OCI-LY7 (cell line): ENCODE data around the gene GNL1.

DNA sequence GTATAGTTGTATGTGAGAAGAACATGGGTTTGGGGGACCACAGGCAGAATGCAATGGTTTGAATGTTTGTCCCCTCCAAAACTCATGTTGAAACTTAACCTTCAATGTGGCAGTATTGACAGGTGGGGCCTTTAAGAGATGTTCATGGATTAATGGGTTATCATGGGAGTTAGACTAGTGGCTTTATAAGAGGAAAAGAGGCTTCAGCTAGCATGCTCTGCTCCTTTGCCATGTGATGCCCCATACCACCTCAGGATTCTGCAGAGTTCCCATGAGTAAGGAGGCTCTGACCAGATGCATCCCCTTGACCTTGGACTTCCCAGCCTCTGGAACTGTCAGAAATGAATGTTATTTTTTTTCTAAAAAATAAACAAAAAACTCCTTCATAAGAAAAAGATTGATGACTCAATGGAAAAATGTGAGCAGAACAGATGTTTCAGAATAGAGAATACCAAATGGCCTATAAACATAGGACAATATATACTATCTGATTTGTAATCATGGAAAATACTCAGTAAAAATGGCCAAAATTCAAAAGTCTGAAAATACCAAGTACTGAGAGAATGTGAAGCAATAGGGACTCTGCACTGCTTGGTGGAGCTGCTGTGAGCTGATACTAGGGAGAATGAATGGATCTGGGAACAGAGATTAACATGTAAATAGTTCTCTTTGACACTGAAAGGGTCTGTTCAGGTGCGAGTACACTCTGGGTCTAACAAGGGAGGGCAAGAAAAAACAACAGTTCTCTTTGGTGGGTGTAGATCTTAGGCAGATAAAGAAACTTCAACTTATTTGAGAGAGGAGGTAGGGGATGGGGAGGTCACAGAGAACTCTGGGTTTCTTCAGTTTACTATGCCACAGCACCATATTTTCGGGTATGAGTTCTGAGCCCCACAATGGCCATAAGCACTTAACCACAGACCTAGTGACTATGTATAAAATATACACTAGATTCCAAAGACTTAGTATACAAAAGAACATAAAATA, 7.4 kb upstream of the TRIM39 start:
- PRO-cap: no peak
- RAMPAGE, long total RNA: no peak

DNA sequence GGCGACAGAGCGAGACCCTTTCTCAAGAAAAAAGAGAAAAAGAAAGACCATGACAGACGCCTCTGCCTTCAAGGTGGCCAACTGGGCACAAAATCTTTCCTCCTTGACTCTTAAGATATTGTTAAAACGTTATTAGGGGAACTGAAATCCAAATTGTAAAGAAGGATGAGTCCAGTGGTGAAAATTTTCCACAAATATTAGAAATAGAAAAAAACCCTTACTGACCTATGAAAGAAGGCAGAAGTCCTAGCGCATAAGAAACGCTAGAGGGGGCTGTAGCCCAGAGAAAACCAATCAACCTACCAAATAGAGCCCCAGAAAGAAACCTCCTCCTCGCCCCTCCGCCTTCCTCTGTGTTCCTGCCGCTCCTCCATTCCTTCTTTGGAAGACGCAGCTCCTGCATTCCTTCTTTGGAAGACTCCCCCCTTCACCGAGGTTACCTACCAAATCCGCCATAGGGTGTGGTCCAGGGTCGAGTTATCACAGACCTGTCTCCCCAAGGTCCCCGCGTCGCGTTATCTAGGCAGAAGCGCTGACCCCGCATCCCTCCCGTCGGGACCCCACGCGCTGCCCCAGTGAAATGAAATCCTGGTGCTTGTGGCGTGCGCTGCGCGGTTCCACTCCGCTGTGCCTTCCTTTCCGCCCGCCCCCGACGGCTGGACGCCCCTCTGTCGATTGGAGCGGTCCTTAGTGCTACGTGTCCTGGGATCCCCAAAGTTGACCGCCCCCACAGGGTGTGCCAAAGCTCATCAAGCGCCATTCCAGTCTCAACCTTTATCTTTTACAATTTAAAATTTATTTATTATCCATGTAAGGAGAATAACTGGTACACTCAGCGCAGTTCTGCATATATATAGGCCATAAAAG, 12.8 kb downstream of the RPP21 start:
- PRO-cap: no peak
- RAMPAGE, long total RNA: no peak

DNA sequence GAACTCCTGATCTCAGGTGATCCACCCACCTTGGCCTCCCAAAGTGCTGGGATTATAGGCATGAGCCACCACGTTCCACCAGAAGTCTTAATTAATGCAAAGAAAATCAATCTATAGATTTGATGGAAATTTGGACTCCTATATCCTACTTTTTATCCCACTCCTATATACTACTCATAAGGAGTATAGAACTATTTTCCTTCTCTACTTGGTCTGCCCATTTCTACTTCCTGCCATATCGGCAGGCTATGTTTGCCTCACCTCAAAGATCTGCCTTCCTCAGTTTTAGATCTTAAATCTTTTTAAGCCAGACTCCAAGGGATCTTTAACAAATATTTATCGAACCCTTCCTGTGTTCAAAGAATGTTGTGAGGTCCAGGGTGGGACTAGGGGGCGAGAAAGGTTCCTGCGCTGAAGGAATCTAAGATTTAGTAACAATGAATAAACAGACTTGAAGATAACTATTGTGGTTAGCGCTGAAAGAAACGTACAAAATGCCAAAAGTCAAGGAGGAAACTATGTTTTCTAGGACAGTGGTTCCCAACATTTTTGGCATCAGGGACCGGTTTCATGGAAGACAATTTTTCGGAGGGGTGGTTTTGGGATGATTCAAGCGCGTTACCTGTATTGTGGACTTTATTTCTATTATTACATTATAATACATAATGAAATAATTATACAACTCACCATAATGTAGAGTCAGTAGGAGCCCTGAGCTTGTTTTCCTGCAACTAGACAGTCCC, 6.1 kb downstream of the HLA-E start:
- PRO-cap: no peak
- RAMPAGE, long total RNA: no peak

GRCh38 chr6:30555774-30556680, at the start of gene GNL1:
Gene GNL1, minus strand, starts transcription at chr6:30556489.
- PRO-cap: bidirectional peak, plus-strand start at chr6:30556345, minus-strand start at chr6:30556256; bidirectional peak, plus-strand start at chr6:30556704, minus-strand start at chr6:30556489
- RAMPAGE, long total RNA: no peak

GRCh38 chr6:30562310-30562767, 5.2 kb downstream of the PRR3 start:
- PRO-cap: no peak
- RAMPAGE, long total RNA: no peak

- PRO-cap: bidirectional peak, plus-strand start at chr6:30571473, minus-strand start at chr6:30571259
- RAMPAGE, long total RNA: no peak
Measured at GRCh38 chr6:30570516-30571358, 505 bp upstream of the ABCF1 start.

DNA sequence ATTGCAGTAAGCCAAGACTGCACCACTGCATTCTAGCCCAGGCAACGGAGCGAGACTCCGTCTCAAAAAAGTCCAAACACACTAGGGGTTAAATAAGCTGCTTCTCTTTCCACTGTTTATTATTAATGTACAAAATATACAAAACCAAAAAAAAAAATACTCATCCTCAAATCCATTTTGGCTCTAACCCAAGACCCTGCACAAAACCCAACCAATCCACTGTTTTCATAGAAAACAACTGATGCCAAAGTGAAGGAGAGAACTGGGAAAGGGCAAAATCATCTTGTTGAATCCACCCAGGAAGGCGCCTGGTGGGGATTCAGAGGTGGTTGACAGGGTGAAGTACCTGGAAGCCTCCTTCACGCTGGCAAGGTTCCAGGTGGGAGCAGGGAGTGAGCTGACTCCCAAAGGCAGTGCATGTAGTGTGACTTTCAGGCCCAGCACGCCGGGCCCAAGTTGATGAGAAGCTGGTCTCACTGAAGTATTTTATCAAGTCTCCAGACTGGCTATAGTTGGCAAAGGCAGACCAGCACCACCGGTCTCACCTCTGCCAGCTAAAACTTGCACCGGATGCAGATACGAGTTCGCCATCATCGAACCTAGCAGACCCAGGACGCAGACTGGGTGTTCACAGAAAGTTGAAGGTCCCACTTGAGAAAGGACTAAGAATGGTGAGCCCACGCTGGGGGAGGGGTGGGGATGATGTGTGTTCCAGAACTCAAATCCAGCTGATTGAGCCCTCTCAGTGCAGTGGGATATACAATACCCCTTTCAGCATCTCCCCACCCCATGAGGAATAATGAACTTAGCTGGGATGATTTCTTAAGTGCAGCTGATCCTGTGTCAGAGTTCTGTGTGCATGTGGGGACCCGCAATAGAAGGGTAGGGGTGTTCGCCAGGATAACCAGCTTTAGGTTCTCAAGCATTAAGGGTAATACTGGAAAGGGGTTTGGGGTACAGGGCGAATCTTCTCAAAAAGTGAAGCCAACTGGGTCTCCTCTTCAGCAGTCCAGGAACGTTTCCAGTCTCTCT, 16.4 kb downstream of the PPP1R10 start:
- PRO-cap: no peak
- RAMPAGE, long total RNA: no peak

DNA sequence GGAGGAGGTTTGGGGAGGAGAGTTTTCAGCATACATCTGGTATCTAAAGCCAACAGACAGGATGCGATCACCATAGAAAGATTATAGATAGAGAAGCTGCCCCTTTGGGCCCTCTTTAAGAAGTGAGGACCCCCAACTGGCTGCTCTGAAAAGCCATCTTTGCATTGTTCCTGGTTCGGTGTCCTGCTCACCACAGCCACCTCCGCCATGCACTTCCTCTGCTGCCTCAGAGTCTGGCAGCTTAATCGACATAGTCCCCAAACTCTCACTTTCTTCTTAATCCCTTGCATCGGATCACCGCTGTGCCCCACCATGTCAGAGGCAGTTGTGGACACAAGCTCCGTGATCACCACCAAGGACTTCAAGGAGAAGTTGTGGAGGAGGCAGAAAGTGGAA, 6.6 kb downstream of the ATAT1 start:
- PRO-cap: no peak
- RAMPAGE, long total RNA: no peak

- PRO-cap: no peak
- RAMPAGE, long total RNA: no peak
Measured at GRCh38 chr6:30646426-30646829, 505 bp upstream of the C6orf136 start.

DNA sequence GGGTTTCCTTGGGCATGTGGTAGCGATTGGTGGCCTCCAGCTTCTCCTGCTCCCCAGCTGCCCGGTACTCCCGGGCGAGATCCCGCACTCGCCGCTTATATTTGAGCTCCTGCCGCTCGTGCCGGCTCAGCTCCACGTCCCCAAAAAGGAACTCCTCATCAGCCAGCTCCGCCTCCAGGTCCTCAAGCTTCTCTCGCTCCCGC, 7.4 kb downstream of the DHX16 start:
- PRO-cap: no peak
- RAMPAGE, long total RNA: no peak

- PRO-cap: bidirectional peak, plus-strand start at chr6:30682760, minus-strand start at chr6:30682669; bidirectional peak, plus-strand start at chr6:30683016, minus-strand start at chr6:30682915
- RAMPAGE, long total RNA: no peak
Measured at GRCh38 chr6:30682132-30683301, 3.9 kb downstream of the PPP1R18 start.

DNA sequence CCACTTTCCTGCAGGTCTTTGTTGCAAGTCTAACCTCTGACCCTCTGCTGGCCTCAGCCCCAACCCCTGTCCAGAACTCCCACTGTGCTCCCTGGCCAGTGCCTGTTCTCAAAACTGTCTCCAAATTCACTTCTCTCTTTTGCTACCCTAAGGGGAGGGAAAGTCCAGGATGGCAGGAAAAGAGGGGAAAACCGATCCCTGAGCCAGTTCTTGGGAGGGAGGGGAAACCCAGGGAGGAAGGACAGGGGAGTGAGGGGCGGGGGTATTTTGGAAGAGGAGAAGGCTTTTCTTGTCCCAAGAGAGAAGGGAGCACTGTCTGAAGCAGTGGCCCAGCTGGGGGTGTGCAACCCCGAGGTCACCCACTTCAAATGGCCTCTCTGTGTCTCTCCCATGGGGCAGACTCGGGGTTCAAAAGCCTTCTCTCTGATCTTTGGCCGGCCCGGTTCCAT, 3.0 kb downstream of the PPP1R18 start:
- PRO-cap: no peak
- RAMPAGE, long total RNA: no peak

- PRO-cap: no peak
- RAMPAGE, long total RNA: no peak
Measured at GRCh38 chr6:30722219-30723432, 2.5 kb downstream of the TUBB start.

DNA sequence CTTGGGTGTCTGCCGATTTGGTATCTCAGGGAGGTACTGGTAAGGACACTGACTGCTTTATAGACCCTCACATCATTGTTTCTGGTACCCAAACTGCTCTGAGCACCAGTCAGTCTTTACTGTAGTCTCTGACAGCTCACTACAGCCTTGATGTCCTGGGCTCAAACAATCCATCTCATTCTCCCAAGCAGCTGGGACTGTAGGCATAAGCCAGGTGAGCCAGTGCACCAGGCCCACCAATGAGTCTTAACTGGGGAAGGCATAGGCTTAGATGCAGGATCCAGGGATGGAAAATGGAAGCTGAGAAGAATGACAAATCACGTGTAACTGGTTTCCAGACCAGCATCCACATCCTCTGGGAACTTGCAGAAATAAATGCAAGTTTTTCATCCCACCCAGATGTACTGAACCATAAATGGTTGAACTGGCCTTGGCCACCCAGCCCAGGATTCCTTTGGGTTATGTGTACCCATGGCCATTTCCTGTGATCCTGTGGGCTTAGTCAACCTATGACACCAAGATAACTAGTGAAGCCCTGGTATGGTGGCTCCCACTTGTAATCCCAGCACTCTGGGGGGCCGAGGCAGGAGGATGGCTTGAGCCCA, 5.7 kb downstream of the TUBB start:
- PRO-cap: no peak
- RAMPAGE, long total RNA: no peak

DNA sequence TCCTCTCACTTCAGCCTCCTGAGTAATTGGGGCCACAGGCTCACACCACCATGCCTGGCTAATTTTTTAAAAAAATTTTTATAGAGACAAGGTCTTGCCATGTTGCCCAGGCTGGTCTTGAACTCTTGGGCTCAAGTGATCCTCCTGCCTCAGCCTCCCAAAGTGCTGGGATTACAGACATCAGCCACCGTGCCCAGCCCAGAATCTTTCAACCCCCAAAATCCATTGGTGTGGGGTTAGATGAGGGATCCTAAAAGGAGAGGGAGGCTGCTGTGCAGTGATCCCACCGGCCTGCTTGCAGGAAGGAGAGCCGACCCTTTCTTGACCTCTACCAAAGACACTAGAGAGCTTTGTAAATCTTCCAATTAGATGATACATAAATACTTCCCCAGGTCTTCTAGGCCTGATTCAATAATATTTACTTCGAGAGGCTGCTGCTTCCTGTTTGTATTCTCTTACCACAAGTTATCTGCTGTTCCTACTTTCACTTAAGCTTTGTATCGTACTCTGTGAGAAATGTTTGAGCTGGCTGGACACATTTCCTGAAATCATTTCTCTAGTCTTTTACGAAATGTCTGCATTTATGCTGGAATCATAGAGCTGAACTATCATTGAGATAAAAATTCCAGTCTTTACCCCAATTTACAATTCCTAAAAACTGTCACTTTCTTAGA, 49.3 kb upstream of the IER3 start:
- PRO-cap: no peak
- RAMPAGE, long total RNA: no peak

DNA sequence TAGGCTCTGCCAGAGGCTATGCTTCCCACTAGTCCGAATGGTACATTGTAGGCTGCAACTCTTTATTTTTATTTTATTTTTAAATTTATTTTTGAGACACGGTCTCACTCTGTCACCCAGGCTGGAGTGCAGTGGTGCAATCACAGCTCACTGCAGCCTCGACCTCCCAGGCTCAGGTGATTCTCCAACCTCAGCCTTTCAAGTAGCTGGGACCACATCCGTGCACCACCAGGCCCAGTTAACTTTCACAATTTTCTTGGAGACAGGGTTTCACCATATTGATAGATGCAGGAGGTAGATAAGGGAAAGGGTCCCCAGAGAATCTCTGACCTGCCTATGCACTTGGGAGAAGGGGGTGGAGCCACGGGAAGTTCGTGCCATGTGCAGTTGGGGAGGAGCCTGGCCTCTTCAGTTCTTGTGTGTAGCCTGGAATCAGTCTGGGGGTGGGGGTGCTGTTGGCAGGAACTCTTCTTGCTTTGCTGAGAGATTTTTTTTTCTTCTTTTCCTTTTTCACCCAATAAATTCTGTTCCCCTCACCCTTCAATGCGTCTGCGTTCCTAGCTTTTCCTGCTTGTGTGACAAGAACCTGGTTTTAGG, 41.2 kb upstream of the DDR1 start:
- PRO-cap: no peak
- RAMPAGE, long total RNA: no peak

DNA sequence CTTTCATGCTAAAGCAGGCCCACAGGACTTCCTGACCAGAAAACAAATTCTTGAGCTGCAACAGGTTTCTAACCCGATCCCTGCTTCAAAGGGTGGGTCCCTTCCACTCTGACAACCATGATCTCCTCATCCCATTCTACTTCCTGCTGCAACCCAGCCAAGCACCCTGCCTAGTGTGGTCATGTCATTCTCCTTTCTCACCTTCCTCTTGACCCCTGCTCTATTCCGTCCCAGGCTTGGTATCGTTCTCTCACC, 217 bp upstream of the MUC21 start:
- PRO-cap: no peak
- RAMPAGE, long total RNA: no peak

DNA sequence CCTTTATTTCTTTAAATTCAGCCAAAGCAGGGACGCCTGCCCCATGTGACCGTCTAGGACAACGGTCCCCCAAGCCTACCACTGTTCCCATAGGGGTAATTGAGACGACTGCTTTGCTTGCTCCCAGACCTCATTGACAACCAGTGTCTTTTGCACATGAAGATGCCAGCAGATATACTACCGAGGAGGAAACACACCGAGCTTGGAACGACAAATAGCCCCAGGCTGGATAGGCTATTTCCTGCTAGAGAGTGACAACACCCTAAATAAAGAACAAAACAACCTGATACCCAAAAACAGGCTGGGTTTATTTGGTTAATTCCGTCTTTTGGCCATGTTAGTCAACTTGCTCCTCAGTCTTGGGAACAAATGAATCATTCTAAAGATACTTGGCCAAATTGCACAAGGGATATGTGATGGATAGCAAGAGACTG, 11.6 kb upstream of the MUC22 start:
- PRO-cap: no peak
- RAMPAGE, long total RNA: no peak

- PRO-cap: unidirectional peak, plus-strand start at chr6:31021832
- RAMPAGE, long total RNA: no peak
Measured at GRCh38 chr6:31021407-31022142, 11.3 kb downstream of the MUC22 start.

- PRO-cap: no peak
- RAMPAGE, long total RNA: no peak
Measured at GRCh38 chr6:31053914-31054562, 43.8 kb downstream of the MUC22 start.